ENCODE results near the gene YOD1.

GRCh38 chr1:206949158-206949735 lies 3.0 kb upstream of the PIGR start:
- PRO-cap, result no peak

DNA sequence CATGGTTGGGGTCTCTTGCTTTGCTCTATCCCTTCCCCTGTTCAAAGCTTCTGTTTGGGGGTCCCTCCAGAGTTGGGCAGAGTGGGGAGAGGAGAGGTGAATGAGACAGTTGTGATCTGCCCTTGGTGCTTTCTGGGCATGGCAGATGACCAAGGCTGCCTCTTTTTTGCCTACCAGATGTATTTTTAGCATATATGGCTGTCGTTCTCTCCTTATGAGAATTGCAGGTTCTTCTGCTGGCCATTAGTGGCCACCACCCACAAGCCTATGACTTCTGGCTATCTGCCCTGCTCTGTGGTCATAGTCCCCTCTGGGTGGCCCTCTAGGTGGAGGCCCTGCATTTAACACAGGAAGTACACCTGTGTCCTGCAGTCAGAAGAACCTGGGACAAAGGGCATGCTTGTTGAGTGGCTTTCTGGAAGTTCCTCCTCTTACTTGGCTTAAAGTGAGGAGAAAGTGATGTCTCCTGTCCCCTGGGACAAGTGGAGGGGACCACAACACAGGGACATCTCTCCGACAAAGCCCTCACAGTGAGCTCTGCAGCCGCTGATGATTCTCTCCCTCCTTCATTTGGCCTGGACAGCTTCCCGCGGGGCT lies 6.5 kb downstream of the FCAMR start:
- PRO-cap, result no peak

GRCh38 chr1:206968796-206969516 lies 1.3 kb downstream of the FCAMR start:
- PRO-cap, result no peak

- PRO-cap, result bidirectional peak, plus-strand start at chr1:207033437, minus-strand start at chr1:207033450
These were observed 739 bp upstream of the C1orf116 start for GRCh38 chr1:207033258-207033732.

GRCh38 chr1:207042841-207043664 lies 8.0 kb downstream of the YOD1 start:
- PRO-cap, result no peak

GRCh38 chr1:207050882-207051936 lies at the start of gene YOD1:
Gene YOD1 (minus strand): TSS chr1:207051208.
- PRO-cap, result bidirectional peak, plus-strand start at chr1:207051261, minus-strand start at chr1:207051005

DNA sequence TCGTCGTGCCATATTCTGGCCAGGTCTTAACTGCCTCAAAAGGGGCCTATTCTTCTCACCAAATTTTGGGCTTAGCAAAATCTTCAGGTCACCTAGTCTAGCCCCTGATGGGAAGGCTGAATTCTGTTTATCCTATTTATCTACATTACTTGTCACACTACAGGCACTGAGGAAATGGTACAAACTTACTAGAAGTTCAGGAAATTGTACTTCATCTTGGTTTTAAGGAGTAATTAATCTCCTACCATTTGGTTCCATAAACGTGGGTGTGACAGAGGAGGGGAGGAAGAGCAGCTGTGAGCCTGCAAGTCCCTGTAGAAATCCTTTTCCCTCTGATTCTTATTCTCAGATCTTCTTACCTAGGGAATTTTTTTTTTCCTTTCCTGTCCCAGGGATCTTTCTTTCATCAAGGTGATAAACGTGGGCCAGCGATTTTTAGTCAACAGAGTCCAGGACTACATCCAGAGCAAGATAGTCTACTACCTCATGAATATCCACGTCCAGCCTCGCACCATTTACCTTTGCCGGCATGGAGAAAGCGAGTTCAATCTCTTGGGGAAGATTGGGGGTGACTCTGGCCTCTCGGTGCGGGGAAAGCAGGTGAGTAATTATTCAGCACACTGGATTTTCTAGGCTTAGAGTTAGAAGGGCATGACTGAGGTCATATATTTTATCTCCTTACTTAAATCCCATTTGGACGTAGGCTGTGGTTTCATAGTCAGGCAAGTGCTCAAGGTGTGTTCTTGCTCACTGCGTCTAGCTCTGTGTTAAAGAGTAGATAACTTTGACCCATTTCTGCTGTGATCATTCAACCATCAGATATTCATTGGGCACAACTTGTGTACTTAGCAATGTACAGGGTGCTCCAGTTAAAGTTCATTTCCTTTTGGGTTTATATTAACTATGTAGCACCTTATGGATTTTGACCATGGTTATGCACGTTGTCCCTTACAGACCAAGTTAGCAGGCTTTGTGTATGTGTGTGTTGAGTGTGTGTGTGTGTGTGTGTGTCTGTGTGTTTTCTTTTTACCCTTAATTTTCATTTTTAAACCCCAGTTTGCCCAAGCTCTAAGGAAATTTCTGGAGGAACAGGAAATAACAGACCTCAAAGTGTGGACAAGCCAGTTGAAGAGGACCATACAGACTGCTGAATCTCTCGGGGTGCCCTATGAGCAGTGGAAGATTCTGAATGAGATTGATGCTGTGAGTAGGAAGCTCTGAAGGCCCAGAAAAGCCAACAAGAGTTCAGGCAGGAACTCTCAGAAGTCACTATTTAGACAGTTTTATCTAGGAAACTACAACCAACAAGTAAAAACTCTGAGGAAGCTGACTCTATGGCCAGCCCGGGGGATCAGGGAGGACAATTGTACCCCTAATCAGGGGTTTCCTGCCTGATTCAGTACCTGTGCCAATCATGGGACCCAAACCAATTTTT lies 14.5 kb downstream of the PFKFB2 start:
- PRO-cap, result no peak

DNA sequence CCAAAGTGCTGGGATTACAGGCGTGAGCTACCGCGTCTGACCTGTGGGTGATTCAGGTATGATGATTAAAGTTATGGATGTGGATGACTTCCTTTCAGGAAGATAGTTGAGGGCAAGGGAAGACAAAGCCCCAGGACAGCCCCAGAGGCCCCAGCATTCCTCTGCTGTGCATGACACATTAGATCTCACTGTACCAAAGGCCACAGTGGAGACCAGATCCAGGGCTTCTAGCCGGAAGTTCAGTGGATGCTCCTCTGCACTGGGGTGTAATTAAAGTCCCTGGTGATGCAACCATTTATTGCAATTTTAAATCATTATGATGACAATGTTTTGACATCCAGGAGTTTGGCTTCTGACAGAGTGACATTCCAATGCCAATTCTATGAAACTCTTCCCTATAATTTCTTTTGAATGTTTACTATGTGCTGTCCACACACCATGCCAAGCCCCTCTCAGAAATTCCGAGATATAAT lies 5.0 kb downstream of the C4BPA start:
- PRO-cap, result no peak

DNA sequence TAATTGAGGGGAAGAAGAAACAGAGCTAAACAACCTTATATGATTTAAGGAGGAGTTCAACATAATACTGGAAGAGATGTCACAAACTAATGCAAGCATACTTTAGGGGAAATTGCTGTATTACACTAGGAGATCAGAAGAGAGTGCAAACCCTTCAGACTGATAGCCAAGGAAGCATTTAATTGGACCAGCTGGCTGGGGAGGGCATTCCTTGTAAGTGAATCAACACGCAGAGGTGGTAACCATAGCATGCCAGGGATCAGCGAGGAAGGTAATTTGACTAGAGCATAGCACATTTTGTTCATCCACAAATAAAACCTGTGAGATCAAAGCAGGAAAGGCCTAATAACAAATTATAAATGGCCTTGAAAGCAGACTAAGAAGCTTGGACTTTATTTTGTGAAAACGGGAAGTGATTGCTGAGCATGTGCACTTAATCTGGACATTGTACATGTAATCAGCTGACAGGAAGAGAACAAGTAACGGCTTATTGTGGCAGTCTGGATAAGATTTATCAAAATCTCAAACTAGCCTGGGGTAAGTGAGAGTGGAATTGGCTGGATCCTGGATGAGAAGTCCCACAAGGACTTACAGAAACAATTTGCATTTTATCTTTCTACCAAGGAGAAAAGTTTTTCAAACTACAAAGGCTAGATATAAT lies 11.7 kb upstream of the CD55 start:
- PRO-cap, result no peak

DNA sequence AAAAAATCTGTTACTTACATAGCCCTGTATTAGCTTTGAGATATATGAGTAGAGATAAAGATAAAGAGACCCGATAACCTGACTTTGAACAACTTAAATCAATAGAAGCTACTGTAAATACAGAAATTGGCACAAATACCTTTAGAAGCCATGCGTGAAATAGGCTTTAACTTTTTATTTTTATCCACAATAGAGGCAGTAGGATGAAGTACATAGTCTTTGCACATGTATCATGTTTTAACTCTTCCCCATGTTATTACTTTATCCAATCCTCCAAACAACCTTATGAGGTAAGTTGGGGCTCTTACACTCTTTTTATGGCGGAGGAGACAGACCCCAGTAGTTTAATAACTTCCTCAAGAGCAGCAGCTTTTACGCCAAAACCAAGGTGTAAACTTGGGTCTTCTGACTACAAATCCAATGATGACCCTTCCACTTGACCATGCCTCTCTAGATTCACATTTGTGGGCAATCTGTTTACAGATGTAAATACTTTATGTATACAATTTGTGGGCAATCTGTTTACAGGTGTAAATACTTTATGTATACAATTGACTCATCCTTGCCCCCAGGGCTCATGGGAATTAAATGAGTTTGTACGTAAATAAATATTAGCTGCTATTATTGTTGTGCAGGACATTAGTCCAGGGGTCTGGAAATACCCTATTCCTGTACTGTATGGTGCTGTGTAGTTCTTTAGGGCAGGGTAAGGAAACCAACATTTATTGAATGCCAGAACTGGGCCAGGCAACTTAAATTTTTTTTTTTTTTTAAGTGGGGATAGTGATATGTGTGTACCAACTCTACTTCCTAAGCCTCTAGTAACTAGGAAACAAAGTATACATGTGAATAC lies 2.3 kb downstream of the CD55 start:
- PRO-cap, result no peak

- PRO-cap, result no peak
These were observed 6.1 kb downstream of the CD55 start for GRCh38 chr1:207327204-207328273.

DNA sequence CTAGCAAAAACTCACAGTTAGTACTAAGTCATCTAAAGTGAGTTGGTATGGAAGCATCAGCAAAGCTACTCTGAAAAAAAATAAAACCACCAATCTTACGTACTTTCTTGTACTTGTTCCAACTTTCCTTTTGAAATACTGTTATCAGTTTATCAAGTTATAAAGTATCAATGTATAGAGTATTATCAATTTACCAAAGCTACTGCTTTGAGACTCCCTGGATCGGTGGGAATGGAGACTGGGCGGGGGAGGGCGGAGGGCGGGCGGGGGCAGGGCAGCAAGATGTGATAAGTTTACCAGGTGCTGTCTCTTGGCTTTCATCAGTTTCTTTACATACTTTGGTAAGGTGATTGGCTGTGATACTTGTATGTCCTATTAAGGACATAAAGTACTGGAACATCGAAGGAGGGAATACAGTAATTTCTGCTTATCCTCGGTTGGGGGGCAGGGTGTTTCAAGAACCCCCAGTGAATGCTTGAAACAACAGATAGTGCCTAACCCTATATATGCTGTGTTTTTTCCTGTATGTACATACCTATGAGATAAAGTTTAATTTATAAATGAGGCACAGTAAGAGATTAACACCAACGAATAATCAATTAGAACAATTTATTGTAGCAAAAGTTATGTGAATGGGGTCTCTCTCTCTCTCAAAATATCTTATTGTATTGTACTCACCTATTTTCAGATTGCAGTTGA lies 36.0 kb downstream of the CD55 start:
- PRO-cap, result no peak

DNA sequence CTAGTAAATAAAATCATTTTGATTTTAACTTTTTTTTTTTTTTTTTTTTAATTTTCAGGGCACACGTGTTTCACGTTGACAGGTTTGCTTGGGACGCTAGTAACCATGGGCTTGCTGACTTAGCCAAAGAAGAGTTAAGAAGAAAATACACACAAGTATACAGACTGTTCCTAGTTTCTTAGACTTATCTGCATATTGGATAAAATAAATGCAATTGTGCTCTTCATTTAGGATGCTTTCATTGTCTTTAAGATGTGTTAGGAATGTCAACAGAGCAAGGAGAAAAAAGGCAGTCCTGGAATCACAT lies 38.0 kb downstream of the CD55 start:
- PRO-cap, result no peak

DNA sequence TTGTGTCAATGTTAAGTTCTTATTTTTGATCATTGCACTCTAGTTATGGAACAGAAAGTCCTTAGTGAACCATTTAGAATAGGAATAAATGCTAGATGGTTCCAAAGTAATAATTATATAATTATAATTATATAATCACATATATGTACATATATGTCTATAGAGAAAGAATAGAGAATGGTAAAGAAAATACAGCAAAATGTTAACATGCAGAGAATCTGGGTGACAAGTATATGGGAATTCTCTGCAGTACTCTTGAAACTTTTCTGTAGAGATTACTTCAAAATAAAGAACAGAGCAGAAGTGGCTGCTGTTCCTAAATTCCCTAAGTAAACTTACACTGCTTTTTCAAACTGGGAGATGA lies 577 bp upstream of the CR2 start:
- PRO-cap, result no peak

DNA sequence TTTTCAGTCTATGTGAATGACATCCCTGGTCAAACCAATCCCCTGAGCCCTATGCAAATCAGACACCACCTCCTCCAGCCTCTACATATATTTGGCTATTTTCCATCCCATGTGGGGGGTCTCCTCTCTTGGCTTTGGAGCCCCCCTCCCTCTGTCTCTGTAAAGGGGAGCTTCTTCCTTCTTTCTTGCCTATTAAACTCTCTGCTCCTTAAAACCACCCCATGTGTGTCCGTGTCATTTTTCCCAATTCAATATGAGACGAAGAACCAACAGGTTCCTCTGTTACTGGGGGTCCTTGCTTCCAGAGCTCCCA lies 11.0 kb upstream of the CD46 start:
- PRO-cap, result no peak

DNA sequence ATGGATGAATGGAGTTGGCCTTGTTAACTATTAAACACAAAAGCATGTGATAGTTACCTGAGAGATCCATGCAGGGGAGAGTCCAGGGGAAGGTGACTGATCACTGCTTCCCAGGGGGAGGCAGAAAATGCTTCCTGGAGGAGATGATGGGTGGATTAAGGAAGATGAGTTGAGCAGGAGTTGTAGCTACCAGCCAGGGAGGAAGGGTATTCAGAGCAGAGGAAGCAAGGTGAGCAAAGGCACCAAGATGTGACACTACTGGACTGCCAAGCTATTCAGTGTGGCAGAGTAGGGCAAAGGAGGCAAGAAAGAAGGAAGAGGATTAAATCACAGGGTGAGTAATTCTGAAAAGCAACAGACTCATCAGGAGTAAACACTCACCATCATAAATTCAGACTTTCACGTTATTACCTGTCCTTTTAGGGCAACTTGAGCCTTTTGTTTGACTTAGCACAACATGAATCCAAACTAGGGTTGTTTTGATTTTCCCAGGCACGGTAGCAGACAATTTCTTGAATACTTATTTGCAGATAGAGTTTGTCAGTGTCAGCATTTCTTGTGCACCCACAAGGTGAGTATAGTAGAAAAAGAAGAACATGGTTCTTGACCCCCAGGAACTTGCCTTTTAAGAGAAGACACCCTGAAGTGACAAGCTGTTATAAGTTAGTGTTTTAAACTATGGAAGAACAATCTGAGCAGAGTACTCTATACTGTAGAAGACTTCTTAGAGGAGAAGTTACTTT lies 4.3 kb downstream of the CD46 start:
- PRO-cap, result no peak

GRCh38 chr1:207803402-207804624 lies 52.0 kb downstream of the CD46 start:
- PRO-cap, result no peak

DNA sequence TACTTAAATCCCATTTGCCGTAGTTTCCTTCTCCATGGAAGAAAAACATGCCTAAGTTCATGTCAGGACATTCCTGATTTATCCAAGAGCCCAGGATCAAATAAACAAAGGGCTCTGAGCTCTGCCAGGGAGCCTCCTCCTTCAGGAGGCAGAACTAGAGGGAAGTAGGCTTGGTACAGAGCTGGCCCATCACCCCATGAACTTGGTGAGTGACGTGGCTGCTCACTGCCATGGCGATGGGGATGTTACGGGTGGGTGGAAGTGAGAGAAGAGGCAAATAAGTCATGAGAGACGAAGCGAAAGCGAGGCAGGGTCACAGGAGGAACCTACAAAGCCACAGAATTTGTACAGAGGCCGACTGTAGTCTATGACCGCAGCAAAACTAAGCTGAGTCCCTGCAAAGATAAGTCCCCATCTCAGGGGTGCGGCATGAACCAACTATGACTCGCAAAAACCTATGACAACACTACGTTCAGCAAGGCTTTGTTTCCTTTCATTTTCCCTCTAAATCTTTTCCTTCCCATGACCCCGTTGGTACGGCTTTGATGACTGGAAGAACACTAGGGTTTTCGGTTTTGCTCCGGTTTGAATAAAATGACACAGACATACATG lies 73.9 kb downstream of the CD46 start:
- PRO-cap, result no peak

DNA sequence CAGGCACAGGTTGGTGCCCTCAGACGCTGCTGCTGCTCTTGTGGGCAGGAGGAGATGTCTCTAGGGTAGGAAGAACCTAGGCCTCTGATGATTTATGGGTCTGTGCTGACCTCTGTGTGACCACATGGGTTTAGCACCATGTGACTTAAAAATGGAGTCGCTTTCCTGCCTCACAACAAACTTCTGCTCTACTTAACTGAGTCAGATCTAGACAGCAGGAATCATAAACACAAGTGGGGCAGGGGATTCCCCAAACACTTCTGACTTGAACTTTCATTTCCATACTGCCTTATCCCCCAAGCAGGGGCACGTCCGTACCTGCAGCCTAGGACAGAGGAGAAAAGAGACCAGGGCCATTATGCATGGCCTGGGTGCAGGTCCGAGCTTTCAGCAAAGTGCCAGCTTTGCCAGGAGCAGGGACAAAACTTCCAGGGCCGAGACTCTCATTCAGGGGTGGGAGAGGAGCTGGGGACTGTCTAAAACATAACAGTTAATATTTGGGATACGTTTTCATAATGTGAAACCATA lies 79.0 kb downstream of the CD34 start:
- PRO-cap, result no peak

- PRO-cap, result no peak
These were observed 74.3 kb downstream of the CD34 start for GRCh38 chr1:207836527-207837043.